Fibroblast of the aortic adventitia (primary cell): ENCODE measurements around a stretch of chr2.

GRCh38 chr2:43168233-43168715 is 58.1 kb downstream of the ZFP36L2 start:
- CAGE, long polyA plus RNA: no peak

DNA sequence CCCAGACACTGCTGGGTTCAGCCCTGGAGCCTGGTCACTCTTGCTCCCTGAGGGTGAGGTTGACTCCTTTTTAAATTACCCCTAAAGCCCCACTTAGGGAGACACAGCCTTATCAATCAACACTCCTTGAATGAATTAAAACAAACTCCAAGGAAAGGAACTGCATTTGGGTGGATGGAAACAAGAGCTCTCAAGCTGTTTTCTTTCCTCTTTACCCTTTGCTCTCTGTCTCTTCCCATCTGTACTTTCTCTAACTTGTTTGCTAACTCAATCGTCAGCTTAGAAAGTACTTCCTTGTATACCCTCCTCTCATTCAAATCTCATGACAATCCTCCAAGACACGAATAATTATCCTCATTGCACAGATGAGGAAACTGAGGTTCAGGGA is 32.8 kb downstream of the ZFP36L2 start:
- CAGE, long polyA plus RNA: no peak

- CAGE, long polyA plus RNA: no peak
These were observed 3.1 kb downstream of the ABCG8 start for GRCh38 chr2:43841999-43842183.

- CAGE, long polyA plus RNA: no peak
These were observed 80.9 kb upstream of the PPM1B start for GRCh38 chr2:44087717-44088253.

GRCh38 chr2:44090420-44090992 is 78.2 kb upstream of the PPM1B start:
- CAGE, long polyA plus RNA: no peak

GRCh38 chr2:44222626-44222998 is 52.7 kb upstream of the SLC3A1 start:
- CAGE, long polyA plus RNA: no peak

DNA sequence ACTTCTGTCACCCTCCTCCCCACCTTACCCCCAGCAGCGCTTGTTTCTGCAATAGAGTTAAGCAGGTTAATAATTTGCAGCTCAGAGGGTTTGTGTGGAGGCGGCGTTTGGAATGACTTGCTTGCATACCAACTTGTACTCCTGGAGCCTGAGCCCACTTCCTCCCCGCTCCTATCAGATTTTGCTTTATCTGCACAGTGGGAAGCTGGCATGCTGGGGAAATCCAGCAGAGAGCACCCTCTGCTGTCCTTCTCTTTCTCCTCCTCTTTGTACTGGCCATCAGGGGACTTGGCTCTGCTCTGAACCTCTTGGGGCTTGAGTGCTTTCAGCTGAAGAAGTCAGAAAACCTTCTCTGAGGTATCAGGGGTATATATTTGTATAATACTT is 16.3 kb downstream of the SLC3A1 start:
- CAGE, long polyA plus RNA: no peak

DNA sequence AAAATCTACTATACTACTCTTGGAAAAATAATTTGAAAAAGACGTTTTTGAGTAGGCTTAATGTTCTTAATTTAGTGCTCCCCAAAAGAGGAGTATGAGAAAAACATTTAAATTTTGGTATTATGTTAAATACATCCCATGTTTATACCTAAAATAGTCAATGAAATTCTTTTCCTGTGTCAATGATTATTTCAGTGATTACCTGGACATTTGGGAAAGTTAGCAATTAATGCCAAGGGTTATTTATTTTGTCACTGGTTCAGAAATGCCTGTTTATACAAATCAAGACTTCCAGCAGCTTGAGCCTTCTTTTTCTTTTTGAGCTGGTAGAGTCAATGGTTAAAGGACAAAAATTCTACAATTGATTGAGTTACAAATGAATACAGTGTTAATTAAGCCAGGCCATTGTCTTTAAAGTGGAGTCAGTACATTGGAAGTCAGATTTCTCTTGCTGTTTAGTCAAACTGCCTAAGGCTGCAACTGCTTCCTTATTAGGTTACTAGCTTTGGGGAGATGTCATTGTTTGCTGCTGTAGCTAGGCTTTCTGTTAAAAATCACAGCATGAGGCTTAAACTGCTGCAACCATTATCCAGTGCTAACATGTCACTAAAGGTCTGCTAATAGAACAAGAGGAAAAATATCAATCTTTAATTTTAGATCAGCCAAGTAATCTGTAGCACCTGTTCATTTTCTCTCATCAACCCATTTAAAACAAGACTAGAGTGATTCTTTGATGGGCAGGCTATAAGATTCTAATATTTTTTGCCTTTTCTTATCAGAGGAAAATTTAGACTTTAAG is 182.5 kb downstream of the CAMKMT start:
- CAGE, long polyA plus RNA: no peak

- CAGE, long polyA plus RNA: no peak
These were observed 162.9 kb upstream of the SIX3 start for GRCh38 chr2:44778272-44779346.

DNA sequence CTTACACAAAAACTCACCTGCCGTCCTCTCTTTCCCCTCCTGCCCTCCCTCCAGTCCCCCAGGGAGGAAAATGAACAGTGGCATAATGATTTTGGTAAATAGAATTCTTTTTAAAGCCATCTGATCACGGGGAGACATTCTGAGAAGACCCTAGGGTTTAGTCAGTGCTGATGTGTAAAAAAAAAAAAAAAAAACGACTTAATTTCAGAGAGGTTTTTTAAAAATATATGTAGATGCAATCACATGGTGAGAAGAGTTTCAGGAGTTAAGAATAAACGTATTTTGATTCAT is 135.1 kb upstream of the SIX3 start:
- CAGE, long polyA plus RNA: no peak

DNA sequence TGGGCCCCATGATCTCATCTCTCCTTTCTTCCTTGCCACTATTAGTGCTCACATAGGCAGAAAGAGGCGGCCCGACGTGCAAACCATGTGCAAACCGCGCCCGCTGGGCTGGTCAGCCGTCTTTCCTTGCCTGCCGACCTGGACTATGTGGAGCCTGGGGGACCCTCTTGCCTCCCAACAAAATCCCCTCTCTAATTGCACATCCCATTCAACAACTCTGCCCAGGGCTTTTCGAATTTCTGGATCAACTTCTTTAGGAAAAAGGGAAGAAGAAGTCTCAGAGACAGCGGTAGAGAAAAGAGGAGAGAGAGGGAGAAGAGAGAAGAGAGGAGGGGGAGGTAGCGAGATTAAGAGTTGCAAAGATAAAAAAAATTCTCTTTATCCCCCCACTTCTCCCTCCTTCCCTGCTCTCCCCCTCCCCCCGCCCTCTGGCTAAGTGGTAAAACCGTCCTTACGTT is 337 bp upstream of the SIX3 start:
- CAGE, long polyA plus RNA: no peak

DNA sequence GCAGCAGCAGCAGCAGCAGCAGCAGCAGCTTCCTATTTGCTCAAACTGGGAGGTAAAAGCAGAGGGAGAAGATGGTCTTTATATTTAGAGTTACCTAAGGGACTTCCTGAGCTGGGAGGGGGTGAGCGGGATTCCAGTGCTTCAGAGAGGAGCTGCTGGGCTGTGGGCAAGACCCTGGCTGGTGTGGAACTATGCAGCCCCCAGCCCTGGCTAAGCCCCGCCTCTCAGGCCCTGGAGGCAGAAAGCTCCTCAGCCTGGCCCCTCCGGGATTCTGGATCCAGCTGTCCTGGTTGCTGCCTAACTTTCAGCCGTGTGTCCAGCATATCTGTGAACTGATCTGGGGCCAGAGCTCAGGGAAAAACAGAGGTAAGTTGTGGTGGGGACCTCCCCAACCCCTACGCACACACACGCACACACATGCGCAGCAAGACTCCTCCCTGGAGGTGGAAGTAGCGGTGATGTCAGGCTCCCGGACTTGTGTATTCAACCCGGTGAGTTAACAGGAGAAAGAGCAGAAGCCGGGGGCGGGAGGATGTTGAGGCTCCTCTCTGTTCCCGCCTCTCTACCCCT is 33.7 kb downstream of the SIX2 start:
- CAGE, long polyA plus RNA: no peak

DNA sequence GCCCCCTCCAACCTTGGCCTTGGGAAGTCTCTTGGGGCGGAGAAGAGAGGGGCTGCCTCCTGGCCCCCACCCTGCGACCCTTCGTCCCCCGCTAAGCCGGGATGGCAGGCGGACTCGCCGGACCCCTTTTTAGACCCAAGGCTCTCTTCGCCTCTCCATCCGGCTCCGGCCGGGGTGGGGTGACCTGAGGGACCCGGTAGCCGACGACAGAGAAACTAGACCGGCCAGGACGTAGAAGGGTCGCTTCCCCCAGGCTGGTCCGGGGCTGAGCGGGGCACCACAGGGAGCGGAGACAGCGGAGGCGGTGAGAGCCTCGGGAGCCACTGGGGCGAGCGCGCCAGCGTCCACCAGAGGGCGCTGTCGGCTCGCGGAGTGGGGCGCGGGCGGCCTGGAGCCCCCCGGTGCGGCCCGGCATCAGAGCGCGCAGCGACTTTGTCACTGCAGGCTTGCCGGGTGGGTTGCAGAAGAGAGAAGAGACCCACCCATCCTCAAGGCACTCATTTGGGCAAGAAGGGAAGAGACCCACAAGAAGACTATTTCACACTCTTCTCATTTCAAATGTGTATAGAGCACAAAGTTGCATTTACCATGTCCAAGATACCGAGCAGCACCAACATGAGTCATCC is 7.9 kb upstream of the PRKCE start:
- CAGE, long polyA plus RNA: no peak

DNA sequence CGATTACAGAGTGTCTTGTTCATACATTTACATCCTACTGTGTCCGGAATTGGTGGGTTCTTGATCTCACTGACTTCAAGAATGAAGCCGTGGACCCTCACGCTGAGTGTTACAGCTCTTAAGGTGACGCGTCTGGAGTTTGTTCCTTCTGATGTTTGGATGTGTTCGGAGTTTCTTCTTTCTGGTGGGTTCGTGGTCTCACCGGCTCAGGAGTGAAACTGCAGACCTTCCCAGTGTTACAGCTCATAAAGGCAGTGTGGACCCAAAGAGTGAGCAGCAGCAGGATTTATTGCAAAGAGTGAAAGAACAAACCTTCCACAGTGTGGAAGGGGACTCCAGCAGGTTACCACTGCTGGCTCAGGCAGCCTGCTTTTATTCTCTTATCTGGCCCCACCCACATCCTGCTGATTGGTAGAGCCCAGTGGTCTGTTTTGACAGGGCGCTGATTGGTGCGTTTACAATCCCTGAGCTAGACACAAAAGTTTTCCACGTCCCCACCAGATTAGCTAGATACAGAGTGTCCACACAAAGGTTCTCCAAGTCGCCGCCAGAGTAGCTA is 265.3 kb downstream of the PRKCE start:
- CAGE, long polyA plus RNA: no peak

DNA sequence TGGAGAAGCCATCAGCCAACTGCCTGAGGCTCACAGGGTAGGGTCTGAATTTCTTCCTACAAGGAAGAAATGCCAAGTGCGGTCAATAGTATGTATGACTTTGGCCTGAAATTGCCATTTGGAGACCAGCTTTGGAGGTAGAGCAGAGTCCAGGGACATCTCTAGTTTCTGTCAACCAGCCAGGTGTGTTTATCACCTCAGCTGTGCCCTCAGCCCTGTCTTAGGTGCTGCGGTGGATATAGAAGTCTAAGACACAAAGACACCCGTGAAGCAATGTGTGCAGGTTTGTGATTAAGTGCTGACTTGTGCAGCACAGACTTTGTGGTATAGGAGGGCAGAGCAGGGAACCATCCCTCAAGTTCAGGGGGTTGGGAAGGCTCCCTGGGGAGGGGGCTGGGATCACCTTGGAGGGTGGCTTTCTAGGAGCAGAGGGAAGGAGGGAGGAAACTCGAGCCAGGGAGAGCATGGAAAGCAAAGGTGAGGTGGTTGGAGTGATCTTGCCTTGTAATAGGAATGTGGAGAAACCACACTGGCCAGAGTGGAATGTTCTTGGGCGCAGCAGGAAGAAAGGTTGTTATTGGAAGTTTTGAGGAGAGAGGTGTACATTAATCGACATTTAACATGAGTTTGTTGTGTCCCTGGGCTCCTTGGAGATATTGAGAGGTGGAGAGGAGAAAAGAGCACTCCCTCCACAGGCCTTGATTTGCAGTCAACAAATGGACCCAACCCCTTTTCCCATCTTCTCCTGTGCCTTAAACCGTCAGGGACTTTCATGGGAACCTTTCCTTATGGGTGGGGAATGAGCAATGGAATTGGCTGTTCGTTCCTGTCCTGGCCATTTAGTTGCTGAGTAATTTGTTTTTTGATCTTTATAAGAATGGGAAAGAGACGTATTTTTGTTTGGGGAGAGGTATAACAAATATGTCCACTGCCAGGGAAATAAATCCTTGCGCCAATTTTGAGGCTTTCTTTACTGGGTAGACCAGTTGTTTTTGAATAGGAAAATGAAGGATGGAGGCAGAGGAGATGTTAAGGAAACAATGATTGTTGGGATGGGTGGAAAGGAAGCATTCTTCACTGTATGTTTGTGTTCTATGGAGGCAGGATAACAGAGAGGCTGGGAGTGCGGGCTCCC is 272.3 kb downstream of the PRKCE start:
- CAGE, long polyA plus RNA: no peak

GRCh38 chr2:46000491-46001207 is 296.6 kb upstream of the EPAS1 start:
- CAGE, long polyA plus RNA: no peak

- CAGE, long polyA plus RNA: no peak
These were observed 294.6 kb upstream of the EPAS1 start for GRCh38 chr2:46002572-46002943.

DNA sequence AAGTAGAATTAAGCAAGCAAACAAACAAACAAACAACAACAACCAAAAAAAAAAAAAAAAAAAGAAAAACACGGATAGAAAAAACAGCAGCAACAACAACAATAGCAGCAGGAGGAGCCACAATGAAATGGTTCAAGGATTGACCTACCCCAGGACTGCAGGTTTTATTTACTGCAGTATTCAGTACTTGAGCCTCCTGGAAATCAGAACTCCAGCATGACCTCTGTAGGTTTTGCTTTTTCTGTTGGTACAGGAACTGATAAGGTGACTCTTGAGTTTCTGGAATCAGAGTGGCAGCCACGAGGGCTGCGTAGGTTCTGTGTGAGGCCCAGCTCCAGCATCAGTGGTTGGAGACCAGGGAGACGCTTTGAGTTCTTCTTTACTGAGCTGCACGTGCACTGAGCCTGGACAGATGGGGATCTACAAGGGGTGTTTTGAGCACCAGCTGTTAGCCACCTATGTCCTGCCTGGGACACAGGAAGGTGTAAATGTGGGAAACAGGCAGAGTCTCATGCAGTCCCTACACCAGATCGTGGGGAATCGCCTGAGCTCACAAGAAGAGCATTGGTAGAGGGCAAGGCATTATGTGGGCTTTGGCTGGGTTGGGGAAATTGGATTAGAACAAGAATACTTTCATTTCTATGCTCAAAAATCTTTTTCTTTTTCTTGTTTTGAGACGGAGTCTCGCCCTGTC is 222.7 kb upstream of the EPAS1 start:
- CAGE, long polyA plus RNA: no peak

DNA sequence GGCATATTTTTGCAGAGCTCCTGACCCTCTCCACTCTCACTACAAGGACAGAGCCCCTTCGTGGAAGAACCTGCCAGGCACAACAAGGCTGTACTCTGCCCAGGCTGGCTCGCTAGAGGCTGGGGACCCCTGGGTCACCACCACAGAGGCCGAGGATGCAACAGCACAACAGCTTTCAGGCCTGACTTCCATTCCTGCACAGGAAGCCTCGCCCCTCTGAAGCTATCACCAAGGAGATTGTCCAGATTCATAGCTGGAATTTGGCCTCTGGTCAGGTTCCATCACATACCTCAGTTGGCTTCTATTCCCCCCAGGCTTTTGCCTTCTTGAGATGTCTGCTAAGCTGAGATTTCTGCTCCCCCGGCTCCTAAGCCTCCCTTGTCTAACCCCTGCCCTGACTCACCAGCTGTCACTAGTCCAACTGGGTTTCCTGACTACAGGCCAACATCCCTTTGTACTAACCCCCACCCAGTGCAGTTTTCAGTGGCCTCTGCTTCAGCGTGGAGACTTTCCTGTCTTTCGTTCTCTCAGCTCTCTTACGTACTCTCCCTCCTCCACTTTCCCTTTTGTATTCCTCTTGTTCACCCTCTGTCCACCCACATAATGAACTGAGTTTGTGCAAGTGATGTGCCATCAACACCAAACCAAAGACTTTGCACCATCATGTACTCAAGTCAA is 132.4 kb upstream of the EPAS1 start:
- CAGE, long polyA plus RNA: no peak

DNA sequence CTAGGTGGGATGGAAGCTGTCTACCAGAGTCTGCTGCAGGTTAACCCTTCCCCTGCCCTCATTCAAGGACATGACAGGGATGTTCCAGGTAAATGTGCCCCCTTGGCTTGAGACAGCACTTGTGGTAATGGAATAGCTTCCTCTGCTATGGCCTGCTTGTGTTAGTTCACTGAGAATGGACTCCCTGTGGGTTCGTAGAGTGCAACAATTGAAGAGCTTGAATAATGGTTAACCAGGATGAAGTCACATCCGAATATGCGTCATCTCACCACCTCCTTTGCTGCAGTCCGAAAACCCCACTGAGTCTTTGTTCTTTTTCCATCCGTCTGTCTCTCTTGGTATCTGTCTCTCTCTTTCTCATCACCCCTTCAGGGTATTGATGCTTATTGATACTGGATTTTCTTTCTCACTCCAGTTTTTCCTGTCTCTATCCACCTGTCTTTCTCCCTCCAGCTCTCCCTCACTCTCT is 67.7 kb upstream of the EPAS1 start:
- CAGE, long polyA plus RNA: no peak